ENCODE measurements around a stretch of chr5.

- PRO-cap: unidirectional peak, minus-strand start at chr5:55517958
Measured at GRCh38 chr5:55517711-55518278, 17.0 kb downstream of the PLPP1 start.

DNA sequence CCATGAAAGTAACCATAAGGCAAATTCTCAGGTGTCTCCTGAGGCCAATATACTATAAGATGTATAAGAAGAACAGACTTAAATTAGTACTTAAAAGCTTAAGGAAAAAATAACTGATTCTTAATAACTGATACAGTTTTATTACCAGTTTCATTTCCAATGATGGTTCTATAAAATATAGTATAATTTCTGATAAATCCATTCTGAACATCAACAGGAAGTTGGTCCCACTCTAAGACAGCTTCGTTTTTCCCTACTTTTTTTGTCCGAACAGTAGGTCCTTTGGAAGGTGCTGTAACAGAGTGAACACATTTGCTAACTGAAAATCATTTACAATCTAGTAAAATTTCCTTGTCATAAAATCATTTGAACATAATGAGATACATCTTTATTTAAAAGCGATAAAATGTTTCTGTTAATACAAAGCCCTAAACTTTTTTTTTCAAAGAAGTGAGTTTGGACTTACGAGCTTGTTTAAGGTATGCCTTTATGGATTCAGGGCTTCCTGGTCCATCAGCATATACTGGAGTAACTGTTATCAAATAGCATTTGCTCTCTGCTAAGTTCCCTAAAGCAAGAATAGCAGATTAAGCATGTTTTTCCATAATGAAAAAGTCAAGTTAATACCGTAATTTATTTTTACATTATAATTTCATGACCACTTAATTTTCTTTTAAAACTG is 42.8 kb downstream of the IL6ST start:
- PRO-cap: no peak

GRCh38 chr5:55969358-55969861 is 25.4 kb downstream of the IL6ST start:
- PRO-cap: no peak

DNA sequence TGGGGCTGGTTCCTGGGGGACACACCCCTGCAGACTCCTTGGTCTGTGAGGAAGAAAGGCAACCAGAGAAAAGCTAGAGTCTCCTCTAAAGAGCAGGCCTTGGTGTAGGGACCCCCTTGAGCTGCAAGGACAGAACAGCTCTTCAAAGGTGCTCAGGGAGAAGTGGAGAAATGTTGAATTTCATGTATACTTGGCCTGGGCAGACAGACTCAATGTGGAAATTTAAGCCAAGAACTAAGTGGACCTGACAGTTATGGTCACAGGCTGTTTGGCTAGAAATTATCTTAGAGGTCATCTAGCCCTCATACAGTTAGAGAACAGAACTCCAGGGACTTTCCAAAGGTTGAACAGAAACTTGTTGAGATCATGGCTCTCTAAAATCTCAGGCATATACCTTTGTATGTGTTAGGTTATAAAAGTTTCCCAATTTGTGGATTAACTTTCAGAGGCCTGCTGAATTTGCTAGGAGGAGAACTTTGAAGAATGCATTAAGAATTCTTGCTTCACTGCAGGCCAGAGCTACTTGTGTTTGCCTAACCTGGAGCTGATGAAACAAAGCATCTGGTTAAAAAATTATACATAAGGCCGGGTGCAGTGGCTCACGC is 35.1 kb upstream of the IL6ST start:
- PRO-cap: no peak

DNA sequence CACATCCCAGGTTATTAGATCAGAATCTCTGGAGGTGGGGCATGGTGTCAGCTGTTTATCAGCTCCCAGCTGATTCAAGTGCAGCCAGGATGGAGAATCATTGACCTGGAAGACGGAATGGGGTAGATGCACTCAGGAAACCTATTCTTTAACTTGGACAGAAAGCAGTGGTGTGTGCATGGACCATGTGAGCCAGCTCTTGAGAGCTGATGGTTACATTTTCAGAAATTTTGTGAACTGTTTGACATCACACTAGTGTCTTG is 108.2 kb upstream of the IL6ST start:
- PRO-cap: no peak

GRCh38 chr5:56278286-56279039 is 45.3 kb upstream of the ANKRD55 start:
- PRO-cap: no peak

GRCh38 chr5:56465345-56465895 is 232.3 kb upstream of the ANKRD55 start:
- PRO-cap: no peak

DNA sequence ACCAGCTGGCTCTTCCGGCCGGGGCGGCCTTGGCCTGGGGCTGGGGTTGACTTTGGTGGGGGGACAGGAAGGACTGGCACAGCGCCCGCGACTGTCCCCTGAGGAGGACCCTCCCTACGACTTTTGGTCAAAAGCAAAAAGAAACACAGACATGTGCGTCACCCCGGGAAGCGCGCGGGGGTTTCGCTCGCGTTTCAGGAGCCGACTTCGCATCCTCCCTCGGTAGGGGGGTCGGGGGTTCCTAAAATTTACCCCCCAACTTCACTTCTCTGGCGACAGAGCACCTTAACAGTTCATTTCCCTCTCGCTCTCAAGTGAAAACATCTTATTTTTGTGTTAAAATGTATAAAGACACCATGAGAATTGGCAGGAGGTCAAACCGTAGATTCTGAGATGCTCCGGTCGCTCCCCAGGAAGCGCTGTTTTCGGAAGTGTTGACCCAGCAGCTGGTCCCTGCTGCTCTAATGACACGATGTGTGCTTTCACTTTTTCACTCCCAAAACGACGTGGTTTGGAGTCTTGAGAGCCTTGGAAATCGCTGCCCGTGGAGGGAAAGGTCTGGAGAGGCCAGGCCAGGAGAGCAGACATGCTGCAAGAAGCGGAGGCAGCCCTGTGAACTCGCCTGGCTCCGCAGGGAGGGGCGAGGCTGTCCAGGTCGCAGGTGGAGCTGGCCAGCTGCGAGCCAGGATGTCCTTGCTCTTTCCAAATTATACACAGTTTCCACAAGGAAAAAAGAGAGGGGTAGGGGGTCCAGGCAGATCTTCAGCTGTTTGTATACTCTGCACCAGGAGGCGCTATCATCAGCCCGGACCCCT is 248.2 kb upstream of the ANKRD55 start:
- PRO-cap: no peak

GRCh38 chr5:56490871-56491421 is 257.8 kb upstream of the ANKRD55 start:
- PRO-cap: no peak

- PRO-cap: no peak
Measured at GRCh38 chr5:56610411-56610836, 204.9 kb upstream of the MAP3K1 start.

- PRO-cap: no peak
Measured at GRCh38 chr5:56669967-56670453, 145.3 kb upstream of the MAP3K1 start.

- PRO-cap: no peak
Measured at GRCh38 chr5:56698508-56699126, 116.7 kb upstream of the MAP3K1 start.

DNA sequence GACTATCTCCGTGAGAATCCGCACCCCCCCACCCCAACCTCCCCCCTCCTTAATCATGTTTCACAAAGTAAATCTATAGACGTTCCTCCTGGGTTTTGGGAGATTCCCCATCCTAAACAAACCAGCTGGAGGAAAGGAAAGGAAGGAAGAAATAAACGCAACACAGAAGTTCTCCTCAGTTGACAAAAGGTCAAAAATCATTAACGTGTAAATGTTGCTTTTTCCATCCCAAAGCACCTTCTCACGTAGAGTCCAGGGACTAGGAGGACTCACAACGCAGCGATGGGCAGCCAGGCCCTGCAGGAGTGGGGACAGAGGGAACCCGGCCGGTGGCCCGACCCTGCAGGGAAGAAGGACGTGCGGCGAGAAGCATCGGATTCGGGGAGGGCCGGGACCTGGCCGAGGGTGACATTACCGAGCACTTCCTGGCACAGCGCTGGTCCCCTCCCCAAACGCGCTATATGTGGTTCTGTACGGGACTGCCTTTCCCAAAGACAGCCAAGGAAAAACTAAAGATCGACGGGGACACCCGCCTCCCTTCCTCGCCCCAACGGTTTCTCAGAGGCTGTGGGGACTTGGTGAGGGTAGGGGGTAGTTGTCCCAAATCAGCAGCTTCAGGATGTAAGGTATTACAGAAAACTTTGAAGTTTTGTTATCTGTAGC is 1.1 kb upstream of the MAP3K1 start:
- PRO-cap: no peak

GRCh38 chr5:56856415-56857022 is 41.2 kb downstream of the MAP3K1 start:
- PRO-cap: no peak

- PRO-cap: no peak
Measured at GRCh38 chr5:57003513-57003904, 51.6 kb upstream of the MIER3 start.

GRCh38 chr5:57095150-57095557 is 78.7 kb upstream of the GPBP1 start:
- PRO-cap: no peak

- PRO-cap: no peak
Measured at GRCh38 chr5:57636146-57636486, 153.5 kb upstream of the ACTBL2 start.

DNA sequence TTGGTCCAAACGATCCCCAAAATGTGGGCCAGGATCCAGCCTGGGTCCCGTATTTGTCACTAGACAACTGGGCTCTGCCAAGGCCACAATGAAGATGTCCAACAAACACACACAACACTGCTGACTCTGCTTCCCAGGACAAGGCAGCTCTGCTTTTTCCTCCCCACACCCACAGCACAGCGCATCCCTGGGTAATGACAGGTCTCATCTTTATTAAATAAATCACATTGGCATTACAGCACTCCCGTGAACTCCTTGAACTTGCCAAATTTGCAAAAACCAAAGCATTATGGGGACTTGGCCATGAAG is 424.1 kb upstream of the ACTBL2 start:
- PRO-cap: no peak

DNA sequence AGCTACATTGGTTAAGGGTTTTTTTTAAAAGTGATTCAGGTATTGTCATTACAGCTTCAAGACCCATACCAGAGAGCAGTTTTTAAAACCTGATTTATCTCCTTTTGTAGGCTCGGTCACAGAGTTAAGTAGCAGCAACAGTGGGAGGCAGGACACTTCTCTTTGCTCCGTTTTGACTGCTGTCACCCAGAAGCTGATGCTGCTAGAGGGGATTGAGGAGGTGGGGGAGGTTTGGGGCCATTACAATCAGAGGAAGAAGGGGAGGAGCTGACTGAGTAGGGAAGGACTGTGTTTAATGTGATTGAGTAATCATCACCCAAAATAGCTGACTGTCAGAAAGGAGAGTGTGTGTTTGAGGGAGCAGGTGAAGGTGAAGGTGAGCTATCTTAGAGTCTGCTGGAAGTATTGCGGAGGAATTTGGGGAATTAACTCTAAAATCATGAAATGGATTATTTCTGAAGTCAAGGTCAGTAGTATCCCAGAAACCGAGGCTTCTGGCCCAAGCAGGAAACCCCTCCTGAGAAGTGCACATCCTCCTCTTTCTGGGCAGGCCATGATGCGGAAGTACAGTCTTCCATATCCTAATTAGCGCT is 215.0 kb downstream of the PLK2 start:
- PRO-cap: no peak

- PRO-cap: no peak
Measured at GRCh38 chr5:58890699-58892141, 308.3 kb downstream of the RAB3C start.